SK-N-MC (cell line): ENCODE measurements around a stretch of chr2.

GRCh38 chr2:86703728-86704330 lies 16.3 kb upstream of the RMND5A start:
- RRBS = no CpG with 5 or more reads among the region's 14 CpGs

- RRBS = no CpG with 5 or more reads among the region's 9 CpGs
Measured at GRCh38 chr2:86773293-86774474, 17.0 kb downstream of the CD8A start.

GRCh38 chr2:86774475-86775360 lies 16.0 kb downstream of the CD8A start:
- RRBS = no CpG with 5 or more reads among the region's 10 CpGs

DNA sequence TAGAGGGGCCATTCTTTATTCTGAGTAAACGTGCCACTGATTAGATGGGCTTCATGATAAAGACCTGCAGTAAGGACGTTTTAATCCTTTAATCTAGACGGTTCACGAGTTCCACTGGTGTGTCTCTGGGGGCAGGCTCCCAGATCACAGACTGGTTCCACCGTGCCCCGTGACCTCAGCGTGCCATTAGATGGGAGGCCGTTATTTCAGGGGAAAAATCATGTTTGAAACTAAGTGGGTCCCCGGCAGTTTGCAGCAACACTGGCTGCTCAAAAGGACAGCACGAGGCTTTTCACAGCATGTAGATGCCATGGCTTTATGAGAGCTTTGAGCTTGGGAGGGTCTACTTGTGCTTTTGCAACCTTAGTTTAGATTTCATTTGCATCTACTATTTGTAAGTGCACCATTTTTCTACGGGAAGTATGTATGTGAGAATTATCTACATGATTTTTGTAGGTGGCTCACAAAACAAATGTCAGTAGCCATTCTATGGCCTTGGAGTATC lies 246.8 kb upstream of the PLGLB2 start:
- RRBS = no CpG with 5 or more reads among the region's 11 CpGs

GRCh38 chr2:87750272-87751053 lies 2.6 kb downstream of the PLGLB2 start:
- RRBS = no CpG with 5 or more reads among the region's 15 CpGs

DNA sequence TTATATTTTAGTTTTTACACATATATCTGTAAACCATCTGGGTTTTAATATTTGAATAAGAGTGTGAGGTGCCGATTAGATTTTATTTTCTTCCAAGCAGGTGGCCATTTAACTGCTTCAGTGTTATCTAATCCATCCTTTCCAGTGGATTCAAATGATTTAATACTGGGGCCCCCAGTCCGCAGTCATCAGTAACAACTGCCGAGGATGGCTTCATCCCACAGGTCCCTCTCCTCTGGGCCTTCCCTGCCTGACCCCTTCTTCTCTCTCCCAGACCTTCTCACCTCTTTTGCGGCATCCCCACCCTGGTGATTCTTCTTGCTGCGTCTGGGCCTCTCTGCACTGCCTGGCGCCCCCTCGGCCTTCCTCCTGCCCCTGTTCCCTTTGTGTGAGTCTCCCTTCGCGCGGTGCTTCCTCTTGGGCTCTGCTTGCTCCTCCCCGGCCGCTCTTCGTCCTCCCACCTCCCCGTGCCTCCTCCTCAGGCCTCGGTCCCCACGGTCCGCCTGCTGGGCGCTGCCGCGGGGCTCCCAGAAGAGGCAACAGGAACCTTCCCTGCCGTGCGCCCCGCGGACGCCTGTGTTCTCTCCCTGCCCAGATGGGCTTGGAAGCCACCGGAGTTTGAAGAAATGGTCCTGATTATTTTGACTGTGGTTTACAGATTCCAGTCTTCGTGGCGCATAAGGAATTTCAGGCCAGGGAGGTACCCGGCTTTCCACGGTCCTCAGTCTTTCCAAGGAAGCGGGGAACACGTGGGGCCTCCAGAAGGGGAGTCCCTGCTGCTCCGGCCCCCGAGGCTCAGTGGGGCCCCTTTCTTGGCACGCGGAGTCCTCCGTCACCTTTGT lies 52.6 kb downstream of the KRCC1 start:
- RRBS = 18% methylated on average over 7 of the region's 37 CpGs

- RRBS = no CpG with 5 or more reads among the region's 3 CpGs
Measured at GRCh38 chr2:88127463-88127867, 397 bp downstream of the FABP1 start.

DNA sequence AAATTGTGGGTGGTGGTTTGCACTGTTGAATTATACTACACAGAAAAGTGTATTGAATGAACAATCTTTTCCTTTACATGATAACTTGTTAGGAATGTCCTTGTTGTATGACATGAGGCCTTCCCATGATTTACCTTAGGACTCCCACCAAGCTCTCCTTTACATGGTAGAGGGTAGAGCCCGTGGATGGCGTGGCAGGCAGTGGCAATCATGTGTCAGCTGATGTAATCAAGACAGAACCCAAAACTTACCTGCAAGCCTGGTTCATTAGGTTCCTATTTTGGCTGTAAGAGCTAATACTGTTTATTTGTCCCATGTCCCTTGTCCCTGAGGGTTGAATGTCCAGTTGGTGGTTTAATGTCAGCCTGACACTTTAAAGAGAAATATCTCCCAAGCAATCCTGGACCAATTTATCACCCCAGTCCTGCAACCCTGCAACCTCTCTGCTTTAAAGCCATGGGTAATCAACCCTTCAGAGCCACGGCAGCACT lies 5.9 kb upstream of the FABP1 start:
- RRBS = no CpG with 5 or more reads among the region's 3 CpGs

GRCh38 chr2:88178438-88178975 lies 8.4 kb downstream of the THNSL2 start:
- RRBS = 50% methylated on average over 1 of the region's 11 CpGs

DNA sequence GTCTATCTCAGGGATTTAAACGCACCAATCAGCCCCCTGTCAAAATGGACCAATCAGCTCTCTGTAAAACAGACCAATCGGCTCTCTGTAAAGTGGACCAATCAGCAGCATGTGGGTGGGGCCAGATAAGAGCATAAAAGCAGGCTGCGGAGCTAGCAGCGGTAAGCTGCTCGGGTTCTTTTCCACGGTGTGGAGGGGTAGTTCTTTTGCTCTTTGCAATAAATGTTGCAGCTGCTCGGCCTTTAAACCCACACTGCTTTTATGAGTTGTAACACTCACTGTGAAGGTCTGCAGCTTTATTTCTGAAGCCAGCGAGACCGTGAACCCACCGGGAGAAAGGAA lies 20.7 kb upstream of the TEX37 start:
- RRBS = no CpG with 5 or more reads among the region's 10 CpGs

DNA sequence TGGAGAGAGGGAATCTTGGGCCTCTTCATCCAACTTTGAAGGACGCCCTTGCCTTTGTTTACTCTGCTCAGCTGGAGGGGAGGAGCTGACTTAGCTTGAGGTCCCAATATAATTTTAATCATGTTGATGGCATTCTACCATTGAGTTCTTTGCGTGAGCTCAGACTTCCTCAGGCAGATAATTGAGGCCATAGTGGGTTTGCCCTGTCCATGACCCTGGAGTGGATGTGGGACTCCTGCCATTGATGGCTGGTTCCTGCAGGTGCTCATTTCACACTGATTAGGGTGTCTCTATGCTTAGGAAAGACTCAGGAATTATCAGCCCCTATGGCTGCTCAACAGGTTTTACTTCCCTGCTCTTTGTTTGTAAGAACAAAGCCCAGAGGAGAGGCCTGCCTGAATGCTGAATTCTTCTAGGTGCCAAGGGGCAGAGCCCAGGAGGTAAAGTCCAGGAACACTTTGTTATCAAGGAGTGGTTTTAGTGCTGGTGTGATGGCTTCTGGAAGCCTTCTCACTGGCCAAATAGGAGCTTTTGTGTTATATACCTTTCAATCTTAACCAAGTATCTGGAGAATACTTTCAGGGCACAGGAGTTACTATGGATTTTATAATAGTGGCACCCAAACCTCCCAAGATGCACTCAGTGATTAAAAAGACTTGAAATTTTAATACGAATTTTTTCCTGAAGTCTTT lies 7.4 kb downstream of the RPIA start:
- RRBS = no CpG with 5 or more reads among the region's 3 CpGs

DNA sequence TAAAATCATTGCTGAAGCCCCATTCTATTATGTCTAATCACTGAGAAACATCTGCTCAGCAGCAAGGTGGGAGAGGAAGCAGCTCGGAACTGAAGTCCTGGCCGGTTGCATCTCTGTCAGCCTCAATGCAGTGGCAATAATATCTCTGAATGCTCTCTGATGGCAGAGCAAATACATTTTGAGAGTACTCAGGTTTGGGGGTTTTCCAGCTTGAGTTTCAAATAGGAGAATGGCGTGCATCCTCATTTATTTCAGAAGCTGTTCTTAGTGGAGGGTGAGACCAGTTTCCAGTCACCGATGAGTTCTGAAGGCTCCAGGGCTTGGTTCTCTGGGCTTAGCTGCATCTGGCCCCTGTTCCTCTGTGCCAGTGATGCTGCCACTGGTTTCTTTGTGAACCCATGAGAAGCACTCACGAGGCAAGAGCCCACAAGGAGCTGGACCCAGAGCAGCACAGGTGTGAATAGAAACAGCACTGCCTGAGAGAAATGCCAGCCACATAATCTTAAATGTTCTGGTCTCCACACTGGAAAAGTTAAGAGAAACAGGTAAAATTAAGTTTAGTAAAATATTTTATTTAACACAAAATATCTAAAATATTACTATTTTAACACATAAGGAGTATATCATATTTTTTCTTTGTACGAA lies 63.4 kb downstream of the RPIA start:
- RRBS = no CpG with 5 or more reads among the region's 6 CpGs

DNA sequence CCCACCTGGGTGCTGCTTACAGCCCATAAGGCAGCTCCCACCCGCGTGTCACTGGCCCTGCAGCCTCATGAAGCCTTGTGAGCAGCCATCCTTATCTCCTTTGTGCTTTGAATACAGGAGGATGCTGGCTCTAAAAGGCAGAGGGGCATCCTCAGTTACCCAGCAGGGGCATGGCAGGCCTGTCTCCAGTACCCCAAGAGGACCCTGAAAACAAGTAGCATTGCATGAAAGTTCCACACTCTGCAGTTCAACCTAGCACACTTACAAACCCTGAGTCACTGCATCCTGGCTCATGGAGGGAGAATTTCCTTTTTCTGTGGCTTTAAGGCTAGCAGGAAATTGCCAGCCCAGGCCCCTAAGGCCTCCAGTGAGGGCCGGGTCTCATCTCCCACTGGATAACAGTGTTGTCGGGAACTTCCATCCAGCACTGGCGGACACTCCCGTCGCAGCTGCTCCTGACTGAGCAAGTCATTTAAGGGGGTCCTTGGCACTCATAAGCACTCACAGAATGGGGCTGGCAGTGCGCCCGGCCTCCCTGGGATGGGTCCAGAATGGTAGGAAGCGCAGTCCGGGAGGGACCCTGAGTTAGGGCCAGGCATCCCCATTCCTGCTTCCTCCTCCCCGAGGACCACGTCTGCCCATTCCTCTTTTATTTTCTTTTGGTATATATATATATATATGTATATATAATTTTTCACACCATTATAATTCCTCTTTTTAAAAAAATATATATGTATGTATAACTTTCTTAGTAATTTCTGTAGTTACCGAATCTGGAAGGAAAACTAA lies 137.3 kb downstream of the RPIA start:
- RRBS = no CpG with 5 or more reads among the region's 14 CpGs

GRCh38 chr2:88841277-88842131 lies 150.0 kb downstream of the RPIA start:
- RRBS = no CpG with 5 or more reads among the region's 9 CpGs

- RRBS = no CpG with 5 or more reads among the region's 7 CpGs
Measured at GRCh38 chr2:89040433-89040941, 349.0 kb downstream of the RPIA start.

- RRBS = no CpG with 5 or more reads among the region's 4 CpGs
Measured at GRCh38 chr2:94202348-94202705, 384.8 kb upstream of the AQP7B start.